Peritoneum (tissue), 1 donor: ENCODE measurements around the genes MED4 and KCNRG.

DNA sequence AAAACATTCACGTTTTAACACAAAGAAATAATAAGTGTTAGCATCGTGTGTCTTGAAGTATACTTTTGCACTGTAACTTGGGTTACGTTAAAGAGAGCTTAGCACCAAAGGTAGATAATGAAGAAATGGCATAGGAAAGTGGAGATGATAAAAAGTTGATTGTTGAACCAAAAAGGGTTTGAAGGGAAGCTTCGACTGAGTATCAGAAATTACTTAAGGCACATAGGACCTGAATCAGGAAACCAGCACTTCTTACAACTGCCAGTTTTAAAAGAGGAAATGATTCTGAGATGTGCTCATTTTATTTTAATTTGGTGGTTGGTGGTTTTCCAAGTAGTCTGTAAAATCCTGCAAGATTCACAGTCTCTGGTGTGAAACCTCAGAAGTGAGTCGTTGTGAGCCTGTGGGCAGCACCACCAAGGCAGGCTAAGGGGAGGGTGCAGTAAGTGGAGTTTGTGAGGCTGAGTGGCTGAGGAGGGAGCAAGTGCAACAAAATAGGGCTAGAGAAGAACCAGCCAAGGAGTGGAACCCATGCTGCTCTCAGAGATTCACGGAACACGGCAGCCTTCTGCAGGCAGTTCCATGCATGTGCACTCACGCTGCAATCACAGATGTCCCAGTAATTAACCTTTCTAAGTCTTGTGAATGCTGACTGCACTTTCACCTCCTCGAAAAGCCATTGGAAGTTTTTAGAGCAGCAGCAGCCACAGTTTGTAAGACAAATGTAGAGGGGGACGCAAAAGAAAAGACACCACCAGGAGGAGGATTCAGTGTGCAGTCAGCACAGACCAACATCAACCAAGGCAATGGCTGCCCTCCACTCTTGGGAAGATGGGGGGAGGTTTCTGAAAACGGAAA, 45.1 kb downstream of the ESD start:
- PRO-cap: no peak

GRCh38 chr13:48094247-48095447, at the start of gene MED4:
MED4 (minus strand) TSS chr13:48095104.
- PRO-cap: bidirectional peak, plus-strand start at chr13:48095272, minus-strand start at chr13:48095104

- PRO-cap: no peak
Measured at GRCh38 chr13:48253528-48254181, 20.6 kb downstream of the ITM2B start.

DNA sequence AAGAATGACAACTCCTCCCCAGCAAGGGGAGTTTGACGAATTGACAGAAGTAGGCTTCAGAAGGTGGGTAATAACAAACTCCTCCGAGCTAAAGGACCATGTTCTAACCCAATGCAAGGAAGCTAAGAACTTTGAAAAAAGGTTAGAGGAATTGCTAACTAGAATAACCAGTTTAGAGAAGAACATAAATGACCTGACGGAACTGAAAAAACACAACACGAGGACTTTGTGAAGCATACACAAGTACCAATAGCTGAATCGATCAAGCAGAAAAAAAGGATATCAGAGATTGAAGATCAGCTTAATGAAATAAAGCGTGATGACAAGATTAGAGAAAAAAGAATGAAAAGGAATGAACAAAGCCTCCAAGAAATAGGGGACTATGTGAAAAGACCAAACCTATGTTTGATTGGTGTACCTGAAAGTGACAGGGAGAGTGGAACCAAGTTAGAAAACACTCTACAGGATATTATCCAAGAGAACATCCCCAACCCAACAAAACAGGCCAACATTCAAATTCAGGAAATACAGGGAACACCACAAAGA, 17.5 kb downstream of the LPAR6 start:
- PRO-cap: no peak

DNA sequence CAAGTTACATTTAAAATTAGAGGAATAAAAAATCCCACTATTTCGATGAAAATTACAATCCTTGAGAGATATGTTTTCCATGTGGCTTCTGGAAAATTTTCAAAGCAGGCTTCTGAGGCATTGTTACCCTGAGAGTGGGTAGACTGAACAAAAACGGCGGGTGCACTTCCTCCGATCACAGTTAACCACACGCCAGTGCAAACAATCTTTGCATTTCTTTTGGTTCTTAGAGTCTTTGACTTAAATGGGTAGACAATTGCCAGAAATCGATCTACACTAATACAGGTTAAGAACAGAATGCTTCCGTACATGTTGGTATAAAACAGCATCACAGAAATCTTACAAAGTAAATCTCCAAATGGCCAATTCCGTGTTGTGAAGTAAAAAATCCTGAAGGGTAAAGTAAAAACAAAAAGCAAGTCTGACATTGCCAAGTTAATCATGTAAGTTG, 1.1 kb downstream of the LPAR6 start:
- PRO-cap: no peak

DNA sequence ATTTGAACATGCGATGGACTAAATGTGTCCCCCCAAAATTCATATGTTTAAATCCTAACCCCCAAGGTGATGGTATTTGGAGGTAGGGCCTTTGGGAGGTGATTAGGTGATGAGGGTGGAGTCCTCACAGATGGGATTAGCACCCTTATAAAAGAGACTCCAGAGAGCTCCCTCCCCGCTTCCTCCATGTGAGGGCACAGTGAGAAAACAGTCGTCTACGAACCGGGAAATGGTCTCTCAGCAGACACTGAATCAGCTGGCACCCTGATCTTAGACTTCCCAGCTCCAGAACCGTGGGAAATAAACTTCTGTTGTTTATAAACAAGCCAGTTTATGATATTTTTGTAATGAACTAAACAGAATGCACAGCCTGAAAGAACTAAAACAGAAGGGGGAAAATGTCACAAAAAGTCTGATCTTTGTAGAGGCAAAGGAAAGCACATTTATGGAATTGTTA, 59.2 kb upstream of the CYSLTR2 start:
- PRO-cap: no peak

- PRO-cap: no peak
Measured at GRCh38 chr13:48733972-48734171, 80.1 kb downstream of the CYSLTR2 start.

DNA sequence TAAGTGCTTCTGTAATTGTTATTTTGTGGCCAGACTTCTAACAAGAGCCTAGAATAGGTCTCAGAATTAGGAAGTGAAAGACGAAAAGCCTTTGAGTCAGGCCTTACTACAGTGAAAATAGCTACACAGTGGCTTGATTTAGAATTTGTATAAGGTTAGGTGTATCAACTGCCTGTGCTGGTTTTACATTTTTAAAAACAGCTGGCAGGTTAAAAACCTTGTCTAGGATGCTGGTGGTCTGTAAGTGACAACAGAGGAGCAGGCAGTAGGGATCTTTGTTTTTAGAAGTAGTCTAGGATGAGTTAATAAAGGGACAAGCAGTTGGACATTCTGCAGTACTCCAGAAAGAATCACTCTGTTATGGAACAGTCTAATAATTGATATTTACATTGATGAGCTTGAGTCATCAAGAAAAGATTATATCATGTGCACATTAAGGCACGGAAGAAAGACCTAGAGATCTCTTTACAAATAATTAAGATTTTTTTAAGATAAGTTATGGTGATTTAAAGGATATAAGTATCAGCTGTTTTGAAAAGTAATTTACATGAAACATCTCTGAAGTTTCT, 4.5 kb downstream of the FNDC3A start:
- PRO-cap: no peak

- PRO-cap: no peak
Measured at GRCh38 chr13:49119218-49120686, 100.4 kb upstream of the MLNR start.

- PRO-cap: no peak
Measured at GRCh38 chr13:49443129-49443669, 665 bp downstream of the CAB39L start.

- PRO-cap: no peak
Measured at GRCh38 chr13:49454765-49454964, 10.6 kb downstream of the SETDB2 start.

DNA sequence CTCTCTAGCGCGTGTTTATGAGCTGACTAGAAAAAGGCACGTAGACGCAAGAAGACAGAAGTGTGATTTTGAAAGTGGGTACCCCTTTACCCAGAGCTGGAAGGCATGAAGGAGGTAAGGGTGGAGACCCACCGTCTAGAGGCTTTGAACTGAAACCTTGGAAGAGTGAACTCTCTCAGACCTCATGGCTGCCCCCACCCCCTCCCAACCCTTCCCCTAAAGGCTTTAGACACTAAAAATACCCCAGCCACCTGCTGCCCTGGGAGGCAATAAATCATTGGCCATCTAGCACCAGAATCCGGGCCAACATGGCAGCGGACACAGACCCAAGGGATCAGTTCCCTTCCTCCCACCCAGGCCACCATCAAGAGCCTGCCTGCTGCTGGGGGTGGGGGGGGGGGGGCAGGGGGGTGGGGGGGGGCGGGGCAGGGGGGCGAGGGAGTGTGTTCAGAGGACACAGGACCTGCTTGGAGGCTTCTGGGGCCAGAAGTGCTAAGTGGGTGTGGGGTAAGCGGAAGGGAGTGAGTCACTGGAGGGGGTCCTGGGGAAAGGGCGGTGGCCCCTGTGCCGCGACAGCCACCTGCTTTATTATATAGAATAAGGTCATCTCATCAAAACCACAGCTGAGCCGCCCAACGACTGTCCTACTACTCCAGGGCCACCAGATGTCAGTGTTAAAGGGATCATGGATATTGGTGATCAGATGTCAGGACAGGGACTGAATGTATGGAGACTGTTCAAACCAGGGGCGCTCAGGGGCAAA, 24.1 kb downstream of the ARL11 start:
- PRO-cap: no peak

DNA sequence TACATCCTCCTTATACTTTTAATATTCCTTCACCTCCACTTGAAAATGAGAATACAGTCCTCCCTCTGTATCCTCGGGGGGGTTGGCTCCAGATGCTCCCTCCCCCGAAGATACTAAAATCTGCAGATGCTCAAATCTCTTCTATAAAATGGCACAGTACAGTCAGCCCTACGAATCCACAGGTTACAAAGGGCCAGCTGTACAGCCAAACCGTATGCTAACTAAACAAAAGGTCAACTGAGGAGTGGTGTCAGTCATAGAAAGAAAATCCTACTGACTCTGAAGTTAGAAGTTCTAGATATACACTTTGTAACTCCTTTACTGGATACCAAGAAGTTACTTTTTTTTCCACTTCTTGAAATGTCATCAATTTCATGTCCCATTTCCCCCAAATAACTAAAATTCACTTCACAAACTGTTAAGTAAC, 9.1 kb downstream of the KPNA3 start:
- PRO-cap: no peak

GRCh38 chr13:49791263-49791646, 1.2 kb downstream of the KPNA3 start:
- PRO-cap: no peak

- PRO-cap: no peak
Measured at GRCh38 chr13:49791647-49792059, 829 bp downstream of the KPNA3 start.

GRCh38 chr13:50015126-50015605, at the start of gene KCNRG:
KCNRG (plus strand) TSS chr13:50015444.
- PRO-cap: no peak

DNA sequence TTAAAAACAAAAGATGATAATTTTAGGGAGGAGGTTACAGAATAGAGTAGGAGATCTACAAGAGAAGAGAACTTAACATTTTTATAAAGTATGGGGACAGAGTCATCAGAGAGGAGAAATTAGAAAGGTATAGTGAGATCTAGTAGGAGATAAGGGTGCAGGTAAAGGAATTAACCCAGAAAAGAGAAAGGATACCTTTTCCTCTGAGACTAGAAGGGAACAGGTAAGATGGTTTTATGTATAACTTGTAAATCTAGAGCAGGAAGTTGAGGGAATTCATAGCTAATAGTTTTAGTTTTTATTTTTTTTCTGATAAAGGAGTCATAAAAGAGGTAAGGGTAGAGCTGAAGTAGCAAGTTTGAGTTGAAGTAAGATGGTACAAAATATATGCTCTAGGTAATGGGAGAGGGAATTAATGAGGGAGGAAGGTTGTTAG, 77.5 kb downstream of the KCNRG start:
- PRO-cap: no peak

DNA sequence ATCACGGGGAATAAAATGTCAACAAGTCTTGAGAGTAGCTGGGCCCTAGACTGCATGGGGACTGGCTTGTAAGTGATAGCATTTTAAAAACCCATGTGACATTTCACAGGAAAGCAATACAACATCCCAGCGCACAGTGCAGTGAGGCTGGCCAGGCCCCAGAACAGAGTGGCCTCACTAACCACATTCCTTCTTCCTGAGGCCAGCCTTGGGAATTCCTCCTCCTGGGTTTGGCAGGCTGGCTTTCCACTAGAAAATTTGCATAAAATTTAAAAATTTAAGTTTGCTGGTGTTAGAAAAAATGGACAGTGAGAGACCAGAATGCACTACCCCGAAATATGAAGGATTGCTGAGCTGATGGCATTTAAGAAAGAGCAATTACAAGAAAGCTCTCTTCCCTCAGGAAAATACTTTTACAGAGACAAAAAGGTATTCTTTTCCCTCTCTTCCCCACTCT, 149.6 kb downstream of the DLEU7 start:
- PRO-cap: no peak

DNA sequence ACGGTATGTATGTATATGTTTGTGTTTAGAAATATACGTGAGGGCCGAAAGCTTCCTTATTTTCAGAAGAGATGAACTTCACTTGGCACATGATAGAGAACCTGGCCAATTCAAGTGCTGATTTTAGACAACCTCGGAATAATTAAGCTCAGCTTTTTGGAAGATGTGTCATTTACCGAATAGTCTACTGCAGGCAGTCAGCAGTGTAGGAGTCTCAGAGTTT, 4.6 kb downstream of the RNASEH2B start:
- PRO-cap: no peak

GRCh38 chr13:50940425-50940684, 30.8 kb downstream of the RNASEH2B start:
- PRO-cap: no peak